Liver (tissue), 9 donors: ENCODE measurements around a stretch of chr2.

DNA sequence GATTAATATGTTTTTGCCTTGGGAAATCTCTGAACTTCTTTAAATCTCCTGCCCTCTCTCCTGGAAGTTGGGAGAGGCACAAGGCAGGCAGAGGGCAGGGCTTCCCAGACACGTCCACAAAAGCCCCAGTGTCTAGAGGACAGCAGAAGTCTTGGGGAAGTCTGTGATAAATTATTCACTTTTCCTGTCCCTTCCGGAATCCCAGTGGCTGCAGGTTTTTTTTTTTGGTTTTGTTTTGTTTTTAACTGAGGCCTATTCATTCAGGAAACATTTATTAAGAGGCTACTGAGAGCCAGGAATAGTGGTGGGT lies 98.6 kb upstream of the ZFP36L2 start:
- PRO-cap, 5 experiments: no peak in any of the 5 experiments
- RAMPAGE, long total RNA, 2 experiments: no peak in any of the 2 experiments
- RRBS: no CpG with 5 or more reads among the region's 2 CpGs

DNA sequence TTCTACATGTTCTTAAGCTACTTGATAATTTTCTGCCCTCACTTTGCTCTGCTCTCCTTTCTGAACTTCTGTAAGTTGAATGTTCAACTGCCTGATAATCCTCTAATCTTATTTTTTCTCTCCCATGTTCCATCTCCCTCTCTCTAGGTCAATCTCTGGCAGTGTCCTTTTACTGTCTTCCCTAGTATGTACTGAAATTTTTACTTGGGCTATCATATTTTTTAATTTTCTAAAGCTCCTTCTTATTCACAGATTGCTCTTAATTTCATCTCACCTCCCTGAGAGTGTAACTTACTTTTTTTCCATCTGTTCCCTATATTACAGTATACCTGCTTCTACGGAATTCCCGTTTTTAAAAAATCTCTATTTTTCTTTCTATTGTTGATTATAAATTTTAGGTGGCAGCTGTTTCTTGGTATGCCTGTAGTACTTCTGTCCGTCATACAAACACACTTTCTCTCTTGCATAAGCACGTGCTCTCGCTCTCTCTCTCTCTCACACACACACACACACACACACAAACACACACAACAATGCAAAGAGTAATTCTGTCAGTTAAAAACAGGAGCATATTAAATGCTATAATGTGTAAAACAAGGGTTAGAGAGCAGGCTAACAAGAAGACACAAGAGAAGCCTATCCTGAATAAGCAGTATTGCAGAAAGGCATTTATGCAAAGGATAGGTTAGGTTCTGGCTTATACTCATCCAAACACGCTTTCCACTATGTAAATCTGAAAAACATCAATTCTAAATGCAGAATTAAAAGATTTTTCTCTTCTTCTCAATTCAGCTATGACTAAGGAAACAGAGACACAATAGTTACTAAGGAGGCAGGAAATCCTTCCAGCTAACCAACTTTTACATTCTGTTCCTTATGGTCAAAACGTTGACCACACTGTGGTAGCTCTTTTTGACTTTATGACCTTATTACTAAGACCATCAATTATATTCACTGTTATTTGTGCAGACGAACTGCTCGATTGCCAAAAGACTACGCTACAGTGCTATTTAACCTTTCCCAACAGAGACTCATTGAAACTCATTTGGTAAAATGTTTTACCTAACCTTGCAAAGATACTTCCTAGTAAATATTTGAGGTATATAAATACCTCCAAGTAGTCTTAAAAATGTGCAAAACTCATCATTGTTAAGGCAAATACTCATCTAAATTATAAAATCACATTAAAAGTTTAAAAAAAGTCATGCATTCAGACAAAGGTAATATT lies 140.4 kb downstream of the THADA start:
- PRO-cap, 5 experiments: no peak in any of the 5 experiments
- RAMPAGE, long total RNA, 2 experiments: no peak in any of the 2 experiments
- RRBS: no CpG with 5 or more reads among the region's 10 CpGs

DNA sequence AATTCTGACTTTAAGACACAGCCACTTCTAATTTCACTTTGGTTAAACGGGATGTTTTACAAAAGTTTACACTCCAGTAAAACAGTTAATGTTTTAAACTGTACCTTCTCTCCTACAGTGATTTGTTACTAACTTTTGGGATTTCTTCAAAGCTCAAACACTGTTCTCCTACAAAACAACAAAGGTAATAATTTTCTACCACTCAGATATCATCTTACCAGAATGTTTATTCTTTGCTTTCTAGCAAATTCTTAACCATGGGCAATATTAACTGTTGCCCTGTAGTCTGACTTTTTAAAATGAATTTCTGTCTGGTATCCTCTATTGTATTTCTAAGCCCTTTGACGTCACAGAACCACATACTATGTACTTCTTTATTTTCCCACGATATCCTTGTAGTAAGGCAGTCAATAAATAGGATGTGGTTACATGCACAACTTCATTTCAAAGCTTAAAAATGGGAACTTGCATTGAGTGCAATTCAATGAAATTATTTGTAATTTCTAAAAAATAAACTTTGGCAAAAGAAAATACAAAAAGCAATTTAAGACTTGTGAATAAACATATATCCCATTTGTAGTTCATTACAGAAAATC lies 58.7 kb downstream of the THADA start:
- PRO-cap, 5 experiments: peak in 4 of 5 experiments; most common minus-strand start position 300 of the sequence (in 2)
- RAMPAGE, long total RNA, 2 experiments: no peak in any of the 2 experiments
- RRBS: no CpG with 5 or more reads among the region's 3 CpGs

- PRO-cap, 5 experiments: no peak in any of the 5 experiments
- RAMPAGE, long total RNA, 2 experiments: no peak in any of the 2 experiments
- RRBS: no CpG with 5 or more reads among the region's 10 CpGs
Observed at GRCh38 chr2:43636593-43636883, 522 bp upstream of the PLEKHH2 start.

GRCh38 chr2:43790015-43790484 lies 16.2 kb downstream of the DYNC2LI1 start:
- PRO-cap, 5 experiments: no peak in any of the 5 experiments
- RAMPAGE, long total RNA, 2 experiments: no peak in any of the 2 experiments
- RRBS: no CpG with 5 or more reads among the region's 4 CpGs

DNA sequence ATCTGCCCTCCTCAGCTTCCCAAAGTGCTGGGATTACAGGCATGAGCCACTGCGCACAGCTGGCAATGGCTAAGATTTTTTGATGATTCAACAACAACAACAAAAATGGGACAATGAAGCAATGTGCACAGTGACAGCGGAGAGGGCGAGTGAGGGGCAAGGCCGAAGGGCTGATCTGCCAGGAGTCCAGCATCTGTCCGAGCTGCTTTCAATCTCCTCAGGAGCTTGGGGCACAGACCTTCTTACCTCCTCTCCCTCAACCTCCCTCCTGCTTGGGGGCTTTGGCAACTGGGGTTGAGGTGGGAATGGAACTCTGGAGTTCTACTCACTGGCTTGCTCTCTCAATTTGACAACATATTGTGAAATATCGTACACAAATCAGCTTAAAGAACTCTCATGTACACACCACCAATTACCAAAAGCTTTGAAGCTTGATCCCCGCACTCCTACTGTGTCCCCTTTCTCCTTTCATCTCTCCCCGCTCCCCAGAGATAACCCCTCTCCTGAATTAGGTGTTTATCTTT lies 3.5 kb downstream of the ABCG8 start:
- PRO-cap, 5 experiments: peak in 4 of 5 experiments; most common plus-strand start position 211 of the sequence (in 3)
- RAMPAGE, long total RNA, 2 experiments: no peak in any of the 2 experiments
- RRBS: no CpG with 5 or more reads among the region's 8 CpGs

- PRO-cap, 5 experiments: peak in 1 of 5 experiments; most common minus-strand start chr2:43870395 (in 1)
- RAMPAGE, long total RNA, 2 experiments: no peak in any of the 2 experiments
- RRBS: no CpG with 5 or more reads among the region's 4 CpGs
Observed at GRCh38 chr2:43869856-43870516, 31.2 kb downstream of the ABCG8 start.

DNA sequence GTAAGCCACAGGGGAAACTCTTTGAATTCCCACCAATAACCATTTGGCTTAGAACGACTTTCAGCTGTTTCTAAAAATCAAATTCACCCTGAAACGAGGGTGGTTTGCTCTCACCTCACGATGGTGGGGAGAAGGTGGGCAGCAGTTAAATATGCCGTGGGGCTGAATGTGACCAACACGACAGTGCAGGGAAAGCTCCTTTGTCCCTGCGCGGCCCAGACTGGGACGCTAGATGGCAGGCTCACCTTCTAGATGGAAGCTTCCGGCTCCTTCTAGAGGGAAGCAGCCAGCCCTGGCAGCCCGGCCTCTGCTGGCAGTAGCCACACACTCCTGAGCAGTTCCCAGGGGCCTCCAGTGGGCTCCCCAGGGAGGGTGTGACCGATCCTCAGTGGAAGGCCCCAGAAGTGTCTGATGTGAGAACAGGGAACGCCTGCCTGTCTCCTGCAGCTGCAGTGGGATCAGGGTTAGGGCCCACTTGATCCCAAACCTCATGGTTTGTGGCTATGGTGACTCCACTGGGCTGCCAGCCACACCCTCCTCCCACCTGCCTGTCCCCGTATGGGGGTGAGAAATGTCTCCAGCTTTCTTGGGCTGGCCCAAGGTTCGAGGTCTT lies 48.4 kb upstream of the LRPPRC start:
- PRO-cap, 5 experiments: no peak in any of the 5 experiments
- RAMPAGE, long total RNA, 2 experiments: no peak in any of the 2 experiments
- RRBS: no CpG with 5 or more reads among the region's 14 CpGs

DNA sequence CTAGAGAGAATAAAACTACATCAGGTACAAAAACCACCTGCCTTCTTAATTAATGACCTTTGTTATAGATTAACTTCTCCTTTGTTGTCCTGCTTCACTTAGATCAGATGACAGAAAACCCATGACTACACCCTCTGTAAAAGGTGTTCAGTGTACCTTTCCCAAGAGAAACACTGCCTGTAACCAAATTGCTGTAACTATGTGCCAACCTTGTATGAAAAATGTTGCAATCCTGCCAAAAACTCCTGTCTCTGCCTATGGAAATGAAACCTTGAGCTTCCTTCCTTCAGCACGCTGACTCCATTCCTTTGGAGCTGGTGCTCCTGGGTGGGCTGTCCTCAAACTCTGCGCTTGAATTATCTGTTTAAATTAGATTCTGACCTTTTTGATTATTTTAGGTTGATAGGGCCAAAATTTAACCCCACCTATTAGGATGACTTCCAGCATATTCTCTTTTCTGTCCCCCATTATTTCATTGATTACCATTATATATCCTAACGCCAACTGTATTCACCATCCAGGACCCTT lies 29.6 kb upstream of the SLC3A1 start:
- PRO-cap, 5 experiments: no peak in any of the 5 experiments
- RAMPAGE, long total RNA, 2 experiments: no peak in any of the 2 experiments
- RRBS: no CpG with 5 or more reads among the region's 3 CpGs

GRCh38 chr2:44443445-44443890 lies 81.7 kb downstream of the CAMKMT start:
- PRO-cap, 5 experiments: no peak in any of the 5 experiments
- RAMPAGE, long total RNA, 2 experiments: no peak in any of the 2 experiments
- RRBS: no CpG with 5 or more reads among the region's 2 CpGs

- PRO-cap, 5 experiments: no peak in any of the 5 experiments
- RAMPAGE, long total RNA, 2 experiments: no peak in any of the 2 experiments
- RRBS: 54% methylated on average over 4 of the region's 16 CpGs
Observed at GRCh38 chr2:44768478-44768677, 173.1 kb upstream of the SIX3 start.

DNA sequence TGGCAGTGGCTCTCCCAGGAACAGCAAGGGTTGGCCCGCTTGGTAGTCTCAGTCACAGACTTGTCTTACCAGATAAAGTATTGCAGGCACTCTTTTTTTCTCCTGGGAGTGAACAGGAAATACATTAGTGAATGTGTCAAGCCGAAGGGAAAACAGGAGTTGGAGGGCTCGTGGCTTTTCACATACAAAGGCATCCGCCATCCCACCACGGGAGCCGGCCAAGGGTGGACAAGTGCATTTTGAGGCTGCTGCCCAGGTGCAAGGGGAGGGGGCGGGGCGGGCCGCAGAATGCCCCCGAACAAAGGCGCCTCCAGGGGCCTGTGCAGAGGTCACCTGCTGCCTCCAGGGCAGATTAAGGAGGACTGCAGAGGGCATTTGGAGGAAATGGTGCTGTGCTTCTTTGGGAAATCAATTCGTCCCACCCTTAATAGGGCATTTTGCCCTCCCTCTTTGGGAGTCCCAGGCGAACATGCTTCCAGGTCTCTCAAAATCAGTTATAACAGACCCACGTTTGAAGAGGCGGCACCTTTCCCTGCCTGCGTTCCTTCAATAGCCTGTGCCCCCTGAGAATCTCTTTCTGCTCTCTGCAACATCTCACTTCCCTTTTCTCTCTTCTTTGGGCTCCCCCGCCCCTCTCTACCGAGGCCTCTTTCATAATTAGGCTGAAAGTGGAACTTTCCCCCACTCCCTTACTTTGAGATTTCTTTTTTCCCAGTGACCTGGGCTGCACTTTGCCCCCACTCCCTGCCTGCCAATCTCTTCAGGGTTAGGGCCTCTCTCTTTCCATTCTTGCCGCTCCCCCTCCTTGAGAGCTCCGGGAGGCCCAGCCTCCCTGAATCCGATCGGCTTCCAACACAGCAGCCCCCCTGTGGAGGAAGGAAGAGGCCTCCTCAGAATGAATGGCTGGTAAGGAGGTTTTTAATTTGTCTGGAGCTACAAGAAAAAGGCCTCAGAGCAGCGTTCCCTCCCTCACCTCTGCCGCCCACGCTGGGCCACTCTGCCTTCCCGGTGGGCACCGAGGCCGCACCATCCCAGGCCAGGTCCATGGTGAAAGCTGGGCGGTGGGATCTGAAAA lies 162.9 kb upstream of the SIX3 start:
- PRO-cap, 5 experiments: no peak in any of the 5 experiments
- RAMPAGE, long total RNA, 2 experiments: no peak in any of the 2 experiments
- RRBS: no CpG with 5 or more reads among the region's 29 CpGs

DNA sequence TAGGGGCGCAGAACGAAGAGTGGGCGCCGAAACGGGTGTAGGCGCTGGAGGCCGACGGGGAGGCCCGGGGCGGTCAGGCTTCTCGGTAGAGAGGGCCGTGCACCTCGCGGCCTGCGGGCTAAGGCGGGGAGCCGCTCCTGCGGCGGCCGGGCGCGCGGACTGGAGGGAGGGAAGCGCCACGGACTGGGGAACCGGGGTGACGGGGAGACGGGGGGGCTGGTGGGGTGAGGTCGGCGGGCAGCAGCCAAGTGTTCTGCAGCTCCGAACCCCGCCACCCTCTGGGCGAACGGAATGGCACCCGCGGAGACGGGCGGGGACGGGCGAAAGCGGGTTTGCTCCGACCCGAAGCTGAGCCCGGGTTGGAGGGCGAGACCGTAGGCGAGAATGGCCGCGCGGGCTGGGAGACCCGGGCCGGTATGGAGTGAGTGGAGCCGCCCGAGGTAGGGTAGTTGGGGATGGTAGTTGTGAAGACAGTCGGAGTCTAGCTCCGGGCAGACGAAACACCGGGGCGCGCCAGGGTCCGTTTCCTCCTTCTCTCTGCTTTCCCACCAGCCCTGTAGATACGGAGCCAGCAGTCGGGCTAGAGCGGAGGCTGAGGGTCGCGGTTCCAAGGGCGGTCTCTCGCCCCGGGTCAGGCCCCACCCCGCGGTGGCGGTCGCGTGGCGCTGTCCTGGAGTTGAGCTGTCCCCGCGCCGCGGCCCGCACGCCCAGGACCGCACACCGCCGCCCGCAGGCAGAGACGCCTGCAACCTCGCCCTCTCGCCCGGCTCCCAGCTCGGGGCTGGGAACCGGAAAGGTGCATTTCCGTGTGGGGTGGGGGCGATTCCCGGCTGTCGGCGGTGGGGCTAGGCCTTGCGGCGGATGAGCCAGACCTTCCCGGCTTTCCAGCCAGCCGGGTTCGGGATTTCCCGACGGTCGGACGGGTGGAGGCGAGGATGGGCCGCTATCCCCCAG lies 160.3 kb upstream of the SIX2 start:
- PRO-cap, 5 experiments: no peak in any of the 5 experiments
- RAMPAGE, long total RNA, 2 experiments: no peak in any of the 2 experiments
- RRBS: 5% methylated on average over 28 of the region's 107 CpGs

- PRO-cap, 5 experiments: no peak in any of the 5 experiments
- RAMPAGE, long total RNA, 2 experiments: no peak in any of the 2 experiments
- RRBS: no CpG with 5 or more reads among the region's 1 CpG
Observed at GRCh38 chr2:45330748-45330990, 280.4 kb downstream of the SRBD1 start.

- PRO-cap, 5 experiments: peak in 2 of 5 experiments; most common plus-strand start chr2:45568142 (in 1); most common minus-strand start chr2:45568015 (in 1)
- RAMPAGE, long total RNA, 2 experiments: no peak in any of the 2 experiments
- RRBS: no CpG with 5 or more reads among the region's 6 CpGs
Observed at GRCh38 chr2:45567828-45568490, 43.1 kb downstream of the SRBD1 start.

- PRO-cap, 5 experiments: no peak in any of the 5 experiments
- RAMPAGE, long total RNA, 2 experiments: no peak in any of the 2 experiments
- RRBS: no CpG with 5 or more reads among the region's 8 CpGs
Observed at GRCh38 chr2:45741382-45741998, 90.0 kb downstream of the PRKCE start.

DNA sequence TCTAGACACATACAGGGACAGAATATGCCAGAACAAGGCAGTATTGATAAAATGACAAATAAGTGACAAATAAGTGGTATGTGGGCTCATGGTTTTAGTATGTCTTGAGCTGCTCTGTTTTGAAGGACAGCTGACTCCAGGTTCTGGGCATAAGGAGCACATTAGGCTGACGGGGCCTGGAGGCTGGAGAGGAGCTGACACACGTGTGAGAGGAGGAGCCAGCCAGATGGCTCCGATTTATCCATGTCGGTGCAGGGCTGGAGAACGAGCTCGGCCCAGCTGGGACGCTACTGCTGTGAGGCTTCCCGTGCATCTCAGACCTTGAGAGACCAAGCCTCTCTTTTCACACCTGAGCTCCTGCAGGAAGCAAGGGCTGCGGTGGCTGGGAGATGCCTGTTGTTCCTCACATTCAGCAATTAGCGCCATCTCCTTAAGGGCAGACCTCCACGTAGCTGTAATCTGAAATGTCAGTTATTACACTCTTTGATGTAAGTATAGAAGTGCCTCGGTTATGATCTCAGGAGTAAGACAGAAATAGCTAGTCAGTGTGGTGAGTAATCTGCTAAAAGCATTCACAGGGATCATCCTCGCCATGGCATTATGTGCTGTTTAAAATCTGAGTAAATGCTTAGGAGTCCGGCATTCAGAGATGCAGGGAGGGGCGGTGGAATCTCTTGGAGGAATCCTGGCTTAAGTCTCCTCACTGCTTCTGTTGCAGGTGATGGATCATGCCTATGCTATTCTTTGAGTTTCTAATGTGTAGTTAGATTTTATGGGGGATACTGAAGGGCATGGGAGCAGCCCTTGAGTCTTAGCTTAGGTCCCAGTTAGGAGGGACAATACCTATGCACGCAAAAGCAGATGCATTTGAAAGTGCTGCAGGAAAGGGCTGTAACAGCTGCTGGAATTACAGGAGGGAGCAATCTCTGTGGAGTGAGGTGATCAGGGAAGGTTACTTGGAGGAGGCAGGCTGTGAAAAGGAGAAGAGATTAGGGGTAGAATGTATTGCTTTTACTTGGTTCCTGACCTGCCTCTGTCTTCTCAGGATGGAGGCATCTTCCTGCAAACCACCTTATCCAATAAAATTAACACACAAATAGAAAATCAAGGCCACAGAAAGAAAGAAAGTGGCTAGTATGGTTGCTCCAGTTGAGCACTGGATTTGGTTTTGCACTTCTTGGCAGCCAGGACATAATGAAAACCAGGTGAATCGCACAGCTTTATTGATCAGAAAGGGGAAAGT lies 108.1 kb downstream of the PRKCE start:
- PRO-cap, 5 experiments: no peak in any of the 5 experiments
- RAMPAGE, long total RNA, 2 experiments: no peak in any of the 2 experiments
- RRBS: no CpG with 5 or more reads among the region's 17 CpGs

DNA sequence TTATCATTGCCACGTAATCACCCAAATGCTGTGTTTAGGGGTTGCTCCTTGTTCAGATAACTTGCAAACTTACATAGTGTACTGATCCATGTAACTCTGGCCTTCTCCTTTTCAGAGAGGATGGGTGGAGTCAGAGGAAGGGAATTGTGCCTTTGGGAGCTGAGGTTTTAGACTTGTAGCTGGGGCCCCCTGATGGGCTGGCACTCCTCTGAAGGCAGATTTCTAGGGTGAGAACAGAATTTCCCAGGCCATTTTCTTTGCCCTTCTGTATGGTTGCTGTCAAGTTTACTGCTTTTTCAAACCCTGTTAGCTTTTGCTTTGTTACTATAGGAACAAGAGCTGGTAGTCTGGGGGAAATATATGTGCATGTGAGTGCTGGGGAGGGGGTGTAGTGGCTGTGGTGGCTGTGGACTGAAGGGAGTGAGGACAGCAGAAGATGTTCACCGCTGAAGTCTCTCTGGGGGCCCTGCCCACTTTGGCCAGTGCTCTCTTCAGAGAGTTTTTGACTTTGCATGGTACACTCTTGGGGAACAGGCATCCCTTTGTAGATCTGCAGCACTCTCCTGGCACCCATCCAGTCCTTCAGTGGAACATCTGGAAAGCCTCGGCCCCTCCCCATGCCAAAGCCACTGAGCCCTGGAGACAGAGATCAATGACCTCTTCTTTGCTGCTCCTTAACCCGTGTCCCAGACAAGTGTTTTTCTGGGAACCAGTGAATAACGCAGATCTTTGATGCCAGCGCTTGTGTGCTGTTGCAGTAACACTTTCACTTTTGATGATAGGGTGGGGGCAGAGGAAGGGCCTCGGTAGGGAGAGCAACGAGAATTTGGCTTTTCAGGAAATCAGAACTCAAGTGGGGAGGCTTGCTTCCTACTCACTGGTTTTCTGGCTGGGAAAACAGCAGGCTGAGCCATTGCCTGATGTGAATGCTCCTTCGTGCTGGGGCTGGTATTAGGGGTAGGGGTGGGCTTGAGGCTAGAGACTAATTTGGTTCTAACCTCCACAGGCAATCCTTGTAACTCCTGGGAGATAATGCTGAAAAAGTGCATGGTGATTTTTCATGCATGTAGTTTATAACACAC lies 209.1 kb downstream of the PRKCE start:
- PRO-cap, 5 experiments: no peak in any of the 5 experiments
- RAMPAGE, long total RNA, 2 experiments: no peak in any of the 2 experiments
- RRBS: no CpG with 5 or more reads among the region's 9 CpGs

GRCh38 chr2:45919382-45920144 lies 268.1 kb downstream of the PRKCE start:
- PRO-cap, 5 experiments: no peak in any of the 5 experiments
- RAMPAGE, long total RNA, 2 experiments: no peak in any of the 2 experiments
- RRBS: no CpG with 5 or more reads among the region's 7 CpGs

- PRO-cap, 5 experiments: peak in 1 of 5 experiments; most common plus-strand start chr2:46001599 (in 1); most common minus-strand start chr2:46001488 (in 1)
- RAMPAGE, long total RNA, 2 experiments: no peak in any of the 2 experiments
- RRBS: no CpG with 5 or more reads among the region's 8 CpGs
Observed at GRCh38 chr2:46001330-46002032, 295.7 kb upstream of the EPAS1 start.